A172 (cell line): ENCODE measurements around a stretch of chr1.

DNA sequence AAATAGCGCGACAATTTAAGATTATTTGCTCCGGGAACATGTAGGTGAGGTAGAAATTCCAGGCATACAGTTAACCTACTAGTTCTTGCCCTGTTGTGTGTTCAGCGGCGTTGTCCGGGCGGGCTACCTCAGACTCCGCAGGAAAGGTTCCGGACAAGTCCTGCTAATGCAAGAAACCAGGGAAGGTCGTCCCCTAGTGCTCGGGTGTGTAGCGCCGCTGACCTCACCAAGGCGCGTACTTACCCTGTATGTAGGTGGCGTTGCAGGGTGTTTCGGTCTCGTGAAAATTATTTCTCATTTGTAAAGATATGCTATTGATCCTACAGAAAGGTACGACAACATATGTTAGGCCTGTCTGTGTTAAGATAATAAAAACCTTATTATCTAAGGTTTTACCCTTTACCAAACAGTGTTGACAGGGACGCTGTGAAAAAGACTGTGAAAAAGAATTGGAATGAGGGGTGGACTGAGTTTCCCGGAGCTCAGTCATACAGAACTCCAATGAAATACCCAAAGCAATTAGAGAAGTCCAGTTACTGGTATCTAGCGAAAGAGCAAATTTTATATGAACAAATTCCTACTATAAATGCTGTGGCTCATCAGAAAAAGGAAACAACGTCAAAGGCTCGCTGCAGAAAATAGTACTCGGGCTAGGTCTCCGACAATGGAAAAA is 523 bp upstream of the RBBP5 start:
- RAMPAGE, long total RNA = no peak

- RAMPAGE, long total RNA = no peak
Measured at GRCh38 chr1:205175407-205176197, 35.9 kb downstream of the DSTYK start.

- RAMPAGE, long total RNA = no peak
Measured at GRCh38 chr1:205258642-205259569, 31.2 kb downstream of the TMCC2 start.

DNA sequence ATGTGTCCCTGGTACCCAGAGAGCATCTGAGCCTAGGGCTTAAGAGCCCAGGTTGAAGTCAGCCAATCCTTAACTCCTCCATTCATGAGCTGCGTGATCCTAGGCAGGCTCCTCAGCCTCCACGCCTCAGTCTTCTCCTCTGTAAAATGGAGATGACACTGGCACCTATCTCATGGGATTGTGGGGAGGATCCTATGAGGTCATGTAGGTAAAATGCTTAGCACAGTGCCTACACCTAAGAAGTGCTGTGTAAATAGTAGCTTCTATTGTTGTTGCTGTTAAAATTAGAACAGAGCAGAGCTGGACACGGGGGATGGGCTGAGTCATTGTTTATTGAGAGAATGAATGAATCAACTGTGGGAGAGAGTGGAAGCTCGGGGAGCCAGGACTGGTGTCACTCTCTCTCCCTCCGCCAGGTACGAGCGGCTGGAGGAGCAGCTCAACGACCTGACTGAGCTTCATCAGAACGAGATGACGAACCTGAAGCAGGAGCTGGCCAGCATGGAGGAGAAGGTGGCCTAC is 43.0 kb downstream of the TMCC2 start:
- RAMPAGE, long total RNA = no peak

DNA sequence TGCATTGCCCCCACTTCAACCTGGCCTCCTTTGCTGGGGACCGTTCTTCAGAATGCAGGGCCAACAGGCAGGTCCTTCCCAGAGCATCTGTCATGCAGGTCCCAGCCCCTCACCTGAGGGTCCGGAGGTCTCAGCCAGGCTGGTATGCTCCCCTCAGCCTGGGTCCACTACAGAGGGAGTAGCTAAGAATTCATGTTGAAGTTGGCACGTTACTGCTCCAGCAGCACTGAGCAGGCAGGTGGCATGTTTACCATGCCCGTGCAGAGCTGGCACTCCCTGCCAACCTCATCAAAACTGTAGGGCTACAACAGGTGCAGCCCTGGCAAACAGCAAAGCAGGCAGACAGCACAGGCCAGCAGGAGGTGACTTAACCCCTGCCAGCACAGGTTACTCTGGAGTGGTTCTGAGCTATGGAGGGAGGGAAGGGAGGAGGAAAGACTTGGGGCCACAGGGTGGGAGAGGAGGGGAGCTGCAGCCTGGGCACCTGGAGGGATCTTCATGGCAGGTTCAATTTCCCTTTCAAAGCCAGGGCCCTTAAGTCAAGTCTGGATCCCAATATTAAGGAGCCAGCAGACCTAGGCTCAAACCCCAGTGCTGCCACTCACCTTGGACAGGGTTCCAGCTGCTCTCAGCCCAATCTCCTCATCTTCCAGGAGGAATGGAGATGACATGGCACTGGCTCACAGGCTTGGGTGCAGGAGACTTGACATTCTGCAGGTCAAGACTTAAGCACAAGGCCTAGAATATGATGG is 46.3 kb downstream of the NUAK2 start:
- RAMPAGE, long total RNA = no peak

DNA sequence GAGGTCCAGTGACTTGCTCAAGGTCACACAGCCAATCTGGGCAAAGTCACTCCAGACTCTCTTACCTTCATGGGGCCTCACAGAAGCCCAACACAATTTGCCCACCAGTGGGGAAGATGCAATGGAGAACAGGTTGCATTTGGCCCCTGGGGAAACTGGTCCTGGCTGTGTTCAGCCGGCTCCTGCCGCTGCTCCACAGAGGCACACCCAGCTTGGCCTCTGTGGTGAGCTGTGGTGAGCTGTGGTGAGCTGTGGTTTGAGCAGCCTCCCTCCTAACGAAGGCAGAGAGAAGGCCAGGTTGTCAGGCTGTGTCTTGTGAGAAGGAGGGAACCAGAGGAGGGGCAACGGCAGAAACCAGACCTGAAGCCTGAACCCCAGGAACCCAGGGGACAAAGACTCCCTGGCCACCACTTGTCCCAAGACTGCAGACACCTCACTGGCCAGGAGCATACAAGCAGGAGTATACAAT is 35.0 kb downstream of the NUAK2 start:
- RAMPAGE, long total RNA = no peak

DNA sequence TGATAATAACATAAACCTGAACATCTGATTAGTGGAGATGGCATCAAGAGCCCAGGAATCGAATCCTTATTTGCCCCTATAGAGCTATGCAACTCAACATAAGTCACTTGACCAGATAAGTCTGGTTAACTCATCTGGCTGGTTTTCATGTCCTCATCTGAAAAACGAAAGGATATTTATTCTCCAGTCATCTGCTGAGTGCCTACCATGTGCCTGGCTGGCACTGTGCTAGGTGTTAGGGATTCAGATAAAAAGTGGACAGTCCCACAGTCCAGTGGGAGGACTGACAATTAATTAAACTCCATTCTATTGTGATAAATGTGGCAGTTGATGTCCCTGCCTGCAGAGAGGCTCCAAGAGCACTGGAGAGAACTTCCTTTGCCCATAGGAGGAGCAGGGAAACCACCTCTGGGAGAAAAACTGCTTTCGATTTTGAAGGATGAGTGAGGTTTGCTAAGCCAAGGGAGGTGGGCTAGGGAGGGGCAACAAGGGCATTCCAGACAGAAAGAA is 5.4 kb downstream of the NUAK2 start:
- RAMPAGE, long total RNA = no peak

DNA sequence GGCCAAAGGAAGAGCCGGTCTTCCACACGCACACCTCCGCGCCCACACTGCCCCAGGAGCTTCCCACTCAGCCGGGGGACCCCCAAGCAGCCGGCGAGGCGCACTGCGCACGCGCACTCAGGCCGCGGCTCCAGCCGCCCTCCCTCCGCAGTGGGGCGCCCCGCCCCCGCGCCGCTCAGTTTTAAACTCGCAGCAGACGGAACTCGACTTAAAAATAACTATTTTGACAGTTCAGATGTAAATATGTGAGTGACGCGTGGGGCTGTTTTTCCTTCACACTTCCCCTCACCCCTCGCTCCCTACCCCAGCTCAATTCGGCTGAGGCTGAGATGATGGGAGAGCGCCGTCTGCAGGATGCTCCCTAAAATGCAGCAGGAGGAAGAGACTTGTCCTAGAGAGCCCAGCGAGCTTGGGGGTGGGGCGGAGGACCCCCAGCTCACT is 8.8 kb upstream of the LEMD1 start:
- RAMPAGE, long total RNA = no peak

- RAMPAGE, long total RNA = no peak
Measured at GRCh38 chr1:205435365-205436440, 13.8 kb upstream of the LEMD1 start.

GRCh38 chr1:205505655-205506293 is 1.3 kb downstream of the CDK18 start:
- RAMPAGE, long total RNA = no peak

GRCh38 chr1:205543247-205544445 is 25.2 kb upstream of the MFSD4A start:
- RAMPAGE, long total RNA = no peak

DNA sequence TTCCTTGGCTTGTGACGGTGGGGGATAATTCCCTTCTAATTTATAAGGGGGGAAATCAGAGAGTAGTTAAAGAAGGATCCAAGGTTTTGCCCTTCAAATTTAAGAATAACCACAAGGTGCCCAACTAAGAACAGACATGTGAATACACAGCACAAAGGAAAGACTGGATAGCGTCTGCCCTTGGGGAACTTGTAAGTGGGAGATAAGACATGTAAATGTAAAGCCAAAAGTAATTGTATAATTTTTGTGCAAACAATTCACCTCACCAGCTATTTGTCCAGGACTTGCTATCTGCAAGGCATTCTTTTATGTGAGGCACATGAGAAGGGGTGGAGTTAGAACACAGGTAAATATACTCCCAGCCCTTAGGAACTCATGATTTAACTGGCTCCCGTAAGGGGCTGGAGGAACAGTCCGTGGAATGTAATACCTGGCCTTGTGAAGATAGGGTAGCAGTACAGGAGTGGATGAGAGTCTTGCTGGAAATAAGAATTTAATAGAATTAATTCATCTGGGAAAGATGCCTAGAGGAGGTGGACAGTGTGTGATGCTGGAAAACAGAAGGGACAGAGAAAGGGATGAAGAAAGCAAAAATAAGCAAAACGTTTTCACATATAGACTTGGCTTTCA is 3.0 kb upstream of the MFSD4A start:
- RAMPAGE, long total RNA = no peak

GRCh38 chr1:205610865-205611891 is 20.6 kb downstream of the ELK4 start:
- RAMPAGE, long total RNA = no peak

DNA sequence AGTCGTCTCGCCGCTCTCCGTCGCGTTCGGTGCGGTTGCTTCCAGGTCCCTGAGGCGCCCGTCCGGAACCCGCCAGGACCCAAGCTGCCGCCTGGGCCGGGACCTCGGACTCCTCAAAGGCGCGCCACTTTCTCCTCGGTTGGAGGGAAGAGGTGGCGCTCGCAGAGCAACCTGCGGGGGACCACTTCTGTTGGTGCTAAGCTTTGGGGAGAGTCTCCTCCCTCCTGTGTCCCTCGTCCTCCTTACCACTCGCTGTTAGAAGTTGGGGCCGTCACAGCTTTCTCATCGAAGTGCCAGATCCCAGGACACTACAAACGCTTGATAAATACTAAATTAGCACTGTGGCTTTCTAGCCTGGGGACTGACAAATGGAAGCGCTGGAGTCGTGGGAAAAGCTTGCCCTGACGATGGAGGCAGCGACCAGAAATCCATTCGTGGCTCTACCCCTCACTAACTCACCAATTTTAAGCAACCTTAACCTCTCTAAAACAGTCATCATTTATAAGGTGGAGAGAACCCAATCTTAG is 381 bp upstream of the ELK4 start:
- RAMPAGE, long total RNA = no peak

DNA sequence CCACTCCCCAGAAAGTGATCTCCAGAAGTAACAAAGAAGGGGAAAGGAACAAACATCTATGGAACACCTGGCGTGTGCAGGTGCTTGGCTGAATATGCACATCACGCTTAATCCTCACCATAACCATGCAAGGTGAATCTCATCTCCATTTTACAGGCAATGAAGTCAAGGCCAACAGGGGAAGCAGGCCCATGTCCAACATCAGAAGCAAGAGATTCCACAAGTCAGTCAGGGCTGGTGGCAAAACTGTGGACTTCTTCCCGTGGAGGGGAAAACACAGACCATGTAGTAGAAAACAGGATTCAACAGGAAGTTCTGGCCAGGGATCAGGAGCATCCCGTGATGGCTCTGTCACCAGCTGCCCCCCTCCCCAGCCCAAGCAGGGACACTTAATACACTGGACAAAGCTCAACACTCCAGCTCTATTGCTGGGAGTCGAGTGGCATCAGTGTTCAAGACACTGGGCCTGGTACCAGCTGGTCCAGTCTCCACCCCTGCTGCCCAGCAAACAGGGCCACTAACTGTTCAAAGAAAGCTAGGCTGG is 3.8 kb downstream of the SLC45A3 start:
- RAMPAGE, long total RNA = no peak

DNA sequence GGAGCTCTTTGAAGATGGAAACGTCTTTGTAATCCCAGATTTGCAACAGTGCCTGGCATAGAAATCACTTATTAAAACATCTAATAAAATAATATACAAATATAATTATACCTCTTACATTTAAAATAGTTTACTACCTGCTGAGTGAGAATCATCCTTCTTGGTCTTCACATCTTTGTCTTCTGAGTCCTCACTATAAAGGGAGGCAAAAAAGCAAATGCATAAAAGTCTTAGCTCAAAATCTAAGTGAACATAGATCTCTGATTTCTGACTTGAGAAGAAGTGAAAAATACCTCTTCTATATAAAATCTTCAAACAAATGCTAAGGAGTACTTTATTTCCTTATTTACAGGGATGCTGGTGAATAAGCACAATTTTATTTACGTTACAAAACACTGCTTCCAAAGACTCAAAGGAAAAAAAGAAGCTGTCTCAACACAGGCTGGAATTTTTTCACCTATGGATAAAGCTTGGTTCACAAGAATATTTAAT is 26.1 kb downstream of the NUCKS1 start:
- RAMPAGE, long total RNA = no peak

GRCh38 chr1:205918723-205919414 is 24.4 kb downstream of the SLC26A9 start:
- RAMPAGE, long total RNA = no peak

GRCh38 chr1:206083256-206083656 is 30.3 kb downstream of the RHEX start:
- RAMPAGE, long total RNA = no peak

DNA sequence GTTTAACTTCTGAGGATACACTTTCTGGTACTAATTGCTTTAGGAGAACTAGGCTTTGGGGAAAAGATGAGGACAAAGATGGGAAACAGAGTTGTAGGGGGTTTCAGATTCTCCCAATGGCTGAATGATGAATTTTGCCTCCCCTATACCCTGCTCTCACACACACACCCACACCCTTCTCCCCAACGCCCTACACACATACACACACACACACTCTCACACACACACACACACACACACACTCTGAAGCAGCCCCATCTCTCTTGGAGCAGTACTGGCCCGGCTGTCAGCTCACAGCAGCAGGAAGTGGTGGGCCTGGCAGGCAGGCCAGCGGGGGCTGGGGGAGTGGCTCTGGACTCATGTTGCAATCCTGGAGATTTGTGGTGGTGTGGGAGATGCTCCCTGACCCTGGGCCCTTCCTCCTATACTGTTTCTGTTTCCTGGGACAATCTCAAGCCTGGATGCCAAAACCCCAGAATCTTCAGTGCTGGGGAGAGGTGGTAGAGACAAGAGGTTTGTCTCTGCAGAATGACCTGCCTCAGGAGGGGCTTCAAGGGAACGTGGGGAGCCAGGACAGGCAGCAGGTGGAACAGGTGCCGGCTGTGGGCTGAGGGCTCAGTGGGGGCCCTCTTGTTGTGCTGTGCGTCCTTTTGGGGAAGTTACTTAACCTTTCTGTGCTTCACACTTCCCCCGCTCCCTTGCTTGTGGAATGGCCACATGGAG is 2.3 kb downstream of the IKBKE start:
- RAMPAGE, long total RNA = no peak

GRCh38 chr1:206559138-206560074 is 52.1 kb downstream of the RASSF5 start:
- RAMPAGE, long total RNA = no peak